Measurements from ENCODE around the genes CCDC187 and GPSM1.

GRCh38 chr9:136116038-136116917 lies 2.4 kb downstream of the TMEM250 start:
- PRO-cap, 3 experiments = no peak in any of the 3 experiments
- RAMPAGE, long total RNA, 4 experiments = no peak in any of the 4 experiments
- RRBS = 97% methylated on average over 4 of the region's 65 CpGs

GRCh38 chr9:136297029-136297908 lies 6.6 kb downstream of the CCDC187 start:
- PRO-cap, 3 experiments = no peak in any of the 3 experiments
- RAMPAGE, long total RNA, 4 experiments = no peak in any of the 4 experiments
- RRBS = no CpG with 5 or more reads among the region's 30 CpGs

- PRO-cap, 3 experiments = no peak in any of the 3 experiments
- RAMPAGE, long total RNA, 4 experiments = no peak in any of the 4 experiments
- RRBS = no CpG with 5 or more reads among the region's 14 CpGs
Observed at GRCh38 chr9:136303990-136304592, at the start of gene CCDC187. Gene CCDC187 (minus strand): TSS chr9:136304094.

GRCh38 chr9:136326748-136328024 lies at the start of gene GPSM1:
Gene GPSM1 (plus strand): TSS chr9:136327539.
- PRO-cap, 3 experiments = peak in 3 of 3 experiments; most common plus-strand start chr9:136327539 (in 3); most common minus-strand start chr9:136327474 (in 1)
- RAMPAGE, long total RNA, 4 experiments = no peak in any of the 4 experiments
- RRBS = 2% methylated on average over 63 of the region's 107 CpGs

GRCh38 chr9:136328430-136329229 lies 1.3 kb downstream of the GPSM1 start:
- PRO-cap, 3 experiments = peak in 2 of 3 experiments; most common plus-strand start chr9:136328967 (in 1); most common minus-strand start chr9:136328747 (in 2)
- RAMPAGE, long total RNA, 4 experiments = no peak in any of the 4 experiments
- RRBS = no CpG with 5 or more reads among the region's 23 CpGs

DNA sequence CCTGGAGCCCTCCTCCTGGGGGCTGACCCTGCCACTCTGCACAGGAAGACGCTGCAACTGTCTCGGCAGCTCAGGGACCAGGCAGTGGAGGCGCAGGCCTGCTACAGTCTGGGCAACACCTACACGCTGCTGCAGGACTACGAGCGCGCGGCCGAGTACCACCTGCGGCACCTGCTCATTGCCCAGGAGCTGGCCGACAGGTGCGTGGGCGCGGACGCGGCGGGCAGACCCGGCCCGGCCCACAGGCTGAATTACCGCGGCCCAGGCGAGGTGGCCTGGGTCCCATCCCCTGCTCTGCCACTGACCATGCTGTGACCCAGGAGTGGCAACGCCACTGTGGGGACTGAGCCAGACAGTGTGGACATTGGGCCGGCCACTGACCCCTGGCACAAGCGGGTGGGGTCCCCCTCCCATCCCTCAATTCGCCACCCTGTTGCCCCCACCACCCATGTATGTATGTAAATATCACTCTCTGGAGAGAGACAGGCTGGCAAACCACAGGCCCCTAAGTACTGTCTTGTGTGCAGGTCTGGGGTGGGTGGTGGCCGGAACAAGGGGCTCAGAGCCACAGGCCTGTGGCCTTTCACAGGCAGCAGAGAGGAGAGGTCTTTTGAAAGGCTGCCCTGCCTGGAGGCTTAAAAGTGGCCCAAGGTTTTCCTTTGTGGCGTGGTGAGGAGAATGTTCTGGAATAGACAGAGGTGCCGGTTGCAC lies 11.3 kb downstream of the GPSM1 start:
- PRO-cap, 3 experiments = no peak in any of the 3 experiments
- RAMPAGE, long total RNA, 4 experiments = no peak in any of the 4 experiments
- RRBS = no CpG with 5 or more reads among the region's 29 CpGs

- PRO-cap, 3 experiments = peak in 3 of 3 experiments; most common plus-strand start chr9:136345993 (in 1); most common minus-strand start chr9:136345979 (in 2)
- RAMPAGE, long total RNA, 4 experiments = no peak in any of the 4 experiments
- RRBS = 32% methylated on average over 4 of the region's 25 CpGs
Observed at GRCh38 chr9:136345865-136346638, 17.5 kb downstream of the DNLZ start.

GRCh38 chr9:136360555-136361638 lies 2.6 kb downstream of the DNLZ start:
- PRO-cap, 3 experiments = no peak in any of the 3 experiments
- RAMPAGE, long total RNA, 4 experiments = no peak in any of the 4 experiments
- RRBS = 59% methylated on average over 12 of the region's 50 CpGs

- PRO-cap, 3 experiments = peak in 1 of 3 experiments; most common plus-strand start chr9:136372755 (in 1)
- RAMPAGE, long total RNA, 4 experiments = no peak in any of the 4 experiments
- RRBS = 15% methylated on average over 13 of the region's 36 CpGs
Observed at GRCh38 chr9:136372238-136373536, 782 bp downstream of the CARD9 start.

- PRO-cap, 3 experiments = no peak in any of the 3 experiments
- RAMPAGE, long total RNA, 4 experiments = no peak in any of the 4 experiments
- RRBS = 96% methylated on average over 1 of the region's 27 CpGs
Observed at GRCh38 chr9:136395544-136396437, 4.2 kb downstream of the SNAPC4 start.

GRCh38 chr9:136416558-136417582 lies 6.4 kb downstream of the PMPCA start:
- PRO-cap, 3 experiments = no peak in any of the 3 experiments
- RAMPAGE, long total RNA, 4 experiments = no peak in any of the 4 experiments
- RRBS = 88% methylated on average over 4 of the region's 31 CpGs

GRCh38 chr9:136417753-136419129 lies 7.8 kb downstream of the PMPCA start:
- PRO-cap, 3 experiments = no peak in any of the 3 experiments
- RAMPAGE, long total RNA, 4 experiments = no peak in any of the 4 experiments
- RRBS = no CpG with 5 or more reads among the region's 59 CpGs

DNA sequence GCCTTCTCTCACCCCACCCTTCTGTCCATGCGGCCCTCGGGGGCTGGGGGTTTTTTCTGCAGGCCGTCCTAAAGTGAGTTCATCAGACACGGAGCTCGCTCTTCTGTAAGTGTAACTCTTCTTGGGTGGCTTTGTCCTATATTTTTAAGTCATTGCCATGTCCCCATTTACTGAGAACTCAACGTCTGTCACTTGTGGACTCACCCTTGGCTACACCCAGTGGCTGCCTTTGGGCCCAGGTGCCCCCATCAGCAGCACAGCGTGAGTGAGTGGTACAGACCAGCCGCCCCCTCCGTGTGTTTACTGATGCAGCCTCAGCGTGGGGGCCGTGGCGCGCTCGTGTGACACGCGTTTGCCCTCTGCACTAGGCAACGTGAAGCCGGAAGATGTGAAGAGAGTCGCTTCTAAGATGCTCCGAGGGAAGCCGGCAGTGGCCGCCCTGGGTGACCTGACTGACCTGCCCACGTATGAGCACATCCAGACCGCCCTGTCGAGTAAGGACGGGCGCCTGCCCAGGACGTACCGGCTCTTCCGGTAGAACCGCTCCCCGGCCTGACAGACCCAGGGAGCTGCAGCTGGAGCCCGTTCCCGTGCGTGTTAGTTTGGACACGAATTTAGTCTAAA lies 12.4 kb downstream of the PMPCA start:
- PRO-cap, 3 experiments = no peak in any of the 3 experiments
- RAMPAGE, long total RNA, 4 experiments = no peak in any of the 4 experiments
- RRBS = 96% methylated on average over 5 of the region's 36 CpGs

- PRO-cap, 3 experiments = no peak in any of the 3 experiments
- RAMPAGE, long total RNA, 4 experiments = no peak in any of the 4 experiments
- RRBS = no CpG with 5 or more reads among the region's 6 CpGs
Observed at GRCh38 chr9:136548358-136548628, 2.4 kb upstream of the NOTCH1 start.

DNA sequence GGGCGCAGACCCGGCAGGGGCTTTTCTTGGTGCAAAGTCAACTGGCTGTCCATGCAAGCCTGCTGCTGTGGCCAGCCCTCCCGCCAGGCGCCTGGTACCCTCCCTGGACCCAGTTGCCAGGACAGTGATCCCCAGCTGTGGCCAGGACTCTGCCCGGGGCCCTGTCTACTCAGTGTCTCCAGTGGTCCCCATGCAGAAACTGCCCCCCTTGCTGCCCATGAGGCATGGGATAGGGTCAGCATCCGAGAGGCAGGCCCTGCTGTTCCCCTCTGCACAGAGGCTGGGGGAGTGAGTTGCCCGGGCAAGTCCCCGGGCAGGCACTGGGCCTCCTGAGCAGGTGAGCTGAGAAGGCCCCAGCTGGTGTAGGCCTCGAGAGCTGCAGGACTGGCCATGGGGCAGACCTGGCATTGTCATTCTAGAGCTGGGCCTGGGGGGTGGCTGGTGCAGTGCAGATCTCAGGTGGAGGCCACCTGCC lies 4.5 kb upstream of the NOTCH1 start:
- PRO-cap, 3 experiments = no peak in any of the 3 experiments
- RAMPAGE, long total RNA, 4 experiments = no peak in any of the 4 experiments
- RRBS = 80% methylated on average over 3 of the region's 9 CpGs

DNA sequence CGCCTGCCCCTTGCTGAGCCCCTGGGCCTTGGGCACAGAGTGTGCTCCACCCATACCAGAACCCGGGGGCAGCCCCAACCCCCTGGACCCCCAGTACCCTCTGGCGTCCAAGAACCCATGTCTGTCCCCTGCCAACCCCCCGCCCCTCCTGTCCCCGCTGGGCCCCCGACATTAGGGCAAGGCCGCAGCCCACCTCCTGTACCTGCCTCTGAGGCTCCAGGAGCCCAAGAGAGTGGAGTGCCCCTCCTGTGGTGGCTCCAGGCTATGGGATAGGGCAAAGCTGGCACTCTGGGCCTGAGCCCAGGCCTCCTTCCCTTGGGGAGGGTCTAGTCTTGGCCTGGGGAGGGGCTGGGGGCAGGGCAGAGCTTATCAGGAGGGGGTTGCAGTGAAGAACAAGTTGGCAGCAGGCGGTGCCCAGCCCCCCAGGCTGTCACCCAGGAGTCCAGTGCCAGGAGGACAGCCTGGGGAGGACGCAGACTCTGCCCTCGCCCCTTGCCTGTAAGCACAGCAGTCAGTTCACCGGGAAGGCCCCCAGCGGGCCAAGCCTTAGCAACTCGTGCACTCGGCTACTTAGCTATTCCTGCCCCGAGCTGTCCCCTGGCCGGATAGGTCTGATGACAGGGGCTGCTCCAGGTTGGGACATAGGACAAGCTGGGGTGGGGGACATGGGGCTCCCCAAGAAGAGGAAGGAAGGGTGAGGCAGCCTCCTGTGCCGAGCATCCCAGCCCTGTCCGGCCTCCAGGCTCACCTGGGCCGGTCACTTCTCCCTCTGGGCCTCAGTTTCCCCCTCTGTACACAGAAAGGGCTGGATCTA lies 2.4 kb upstream of the EGFL7 start:
- PRO-cap, 3 experiments = no peak in any of the 3 experiments
- RAMPAGE, long total RNA, 4 experiments = no peak in any of the 4 experiments
- RRBS = 66% methylated on average over 4 of the region's 19 CpGs

DNA sequence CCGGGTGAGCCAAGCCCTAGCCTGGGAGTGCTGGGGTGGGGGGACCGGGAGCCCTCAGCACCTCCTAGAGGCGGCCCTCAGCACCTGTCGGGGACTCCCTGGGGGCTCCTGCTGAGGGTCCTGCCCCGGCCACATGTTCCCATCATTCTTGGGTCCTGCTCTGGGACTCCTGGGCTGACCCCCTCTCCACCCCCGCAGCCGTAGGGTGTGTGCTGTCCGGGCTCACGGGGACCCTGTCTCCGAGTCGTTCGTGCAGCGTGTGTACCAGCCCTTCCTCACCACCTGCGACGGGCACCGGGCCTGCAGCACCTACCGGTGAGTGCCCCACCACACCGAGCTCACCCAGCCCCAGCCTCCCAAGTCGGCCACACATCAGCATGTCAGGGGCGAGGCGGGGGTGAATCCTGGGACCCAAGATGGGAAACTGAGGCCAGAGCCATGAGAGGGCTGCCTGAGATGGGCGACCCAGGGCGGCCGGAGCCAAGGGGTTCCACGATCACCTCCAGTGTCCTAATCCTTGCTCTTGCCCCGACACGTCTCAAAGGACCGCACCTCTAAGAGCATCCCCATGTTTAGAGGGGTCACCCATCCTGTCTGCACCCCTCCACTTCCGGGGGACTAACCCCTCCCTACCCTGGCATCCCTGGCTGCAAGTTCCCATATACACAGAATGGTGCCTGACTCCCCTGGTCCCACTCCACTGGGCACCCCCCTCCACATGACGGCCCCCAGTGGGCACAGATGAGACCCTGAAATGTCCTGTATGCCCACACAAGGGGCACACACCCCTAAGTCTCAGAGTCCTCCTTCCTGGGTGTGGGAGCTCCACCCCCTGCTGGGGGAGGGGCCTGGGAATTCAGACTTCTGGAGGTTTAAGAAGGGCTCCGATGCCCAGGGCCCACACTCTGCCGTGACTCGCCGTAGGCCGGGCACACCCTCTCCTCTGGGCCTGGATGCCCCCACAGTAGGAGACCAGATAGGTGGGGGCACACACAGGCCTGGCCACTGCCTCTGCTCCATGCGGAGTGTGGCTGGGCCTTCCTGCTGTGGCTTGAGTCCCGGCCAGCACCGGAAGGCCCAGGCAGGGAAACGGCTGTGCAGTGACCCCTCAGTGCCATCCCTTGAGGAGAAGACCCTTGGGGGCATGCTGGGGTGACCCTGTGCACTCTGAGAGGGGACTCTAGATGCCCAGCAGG lies 6.0 kb downstream of the EGFL7 start:
- PRO-cap, 3 experiments = peak in 2 of 3 experiments; most common plus-strand start position 903 of the sequence (in 2); most common minus-strand start position 737 of the sequence (in 1)
- RAMPAGE, long total RNA, 4 experiments = no peak in any of the 4 experiments
- RRBS = 41% methylated on average over 14 of the region's 39 CpGs

GRCh38 chr9:136671516-136672392 lies 9.0 kb downstream of the EGFL7 start:
- PRO-cap, 3 experiments = peak in 1 of 3 experiments; most common plus-strand start chr9:136671584 (in 1)
- RAMPAGE, long total RNA, 4 experiments = no peak in any of the 4 experiments
- RRBS = 32% methylated on average over 3 of the region's 29 CpGs

- PRO-cap, 3 experiments = no peak in any of the 3 experiments
- RAMPAGE, long total RNA, 4 experiments = no peak in any of the 4 experiments
- RRBS = no CpG with 5 or more reads among the region's 13 CpGs
Observed at GRCh38 chr9:136724410-136725272, 12.3 kb downstream of the DIPK1B start.

- PRO-cap, 3 experiments = no peak in any of the 3 experiments
- RAMPAGE, long total RNA, 4 experiments = no peak in any of the 4 experiments
- RRBS = 25% methylated on average over 13 of the region's 24 CpGs
Observed at GRCh38 chr9:136741727-136742337, 908 bp downstream of the LCN10 start.